Paraaortic lymph node (tissue), 1 donor: Measurements from ENCODE around the genes TMEM225B and ZSCAN25.

- PRO-cap = no peak
Measured at GRCh38 chr7:98149286-98149799, 42.7 kb downstream of the LMTK2 start.

- PRO-cap = no peak
Measured at GRCh38 chr7:98202336-98203090, 8.7 kb upstream of the BHLHA15 start.

DNA sequence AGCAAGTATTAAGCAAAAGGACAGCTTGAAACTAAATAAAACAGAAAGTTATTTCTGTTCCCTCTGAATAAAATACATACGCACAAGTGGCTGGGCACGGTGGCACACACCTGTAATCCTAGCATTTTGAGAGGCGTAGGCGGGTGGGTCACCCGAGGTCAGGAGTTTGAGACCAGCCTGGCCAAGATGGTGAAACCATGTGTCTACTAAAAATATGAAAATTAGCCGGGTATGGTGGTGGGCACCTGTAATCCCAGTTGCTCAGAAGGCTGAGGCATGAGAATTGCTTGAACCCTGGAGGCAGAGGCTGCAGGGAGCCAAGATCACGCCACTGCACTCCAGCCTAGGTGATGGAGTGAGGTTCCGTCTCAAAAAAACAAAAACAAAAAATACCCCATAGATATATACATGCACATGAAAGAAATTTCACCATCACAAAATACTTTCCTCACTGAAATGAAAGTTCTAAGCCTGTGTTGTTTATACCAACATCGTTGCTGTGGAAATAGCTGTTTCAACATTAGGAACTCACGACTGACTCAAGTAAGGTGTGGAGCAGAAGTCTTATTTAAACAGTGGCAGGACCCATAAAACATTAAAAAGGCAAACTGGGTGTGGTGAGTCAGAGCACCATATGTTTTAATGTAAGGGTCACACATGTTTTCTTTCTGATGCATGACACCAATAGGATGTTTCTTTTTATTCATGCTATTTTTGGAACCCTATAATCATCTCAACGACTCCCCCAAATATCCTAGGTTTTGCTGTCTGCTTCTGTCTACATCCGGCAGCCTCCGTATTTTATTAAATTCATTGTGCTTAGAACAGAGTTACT, 48.4 kb downstream of the BAIAP2L1 start:
- PRO-cap = no peak

DNA sequence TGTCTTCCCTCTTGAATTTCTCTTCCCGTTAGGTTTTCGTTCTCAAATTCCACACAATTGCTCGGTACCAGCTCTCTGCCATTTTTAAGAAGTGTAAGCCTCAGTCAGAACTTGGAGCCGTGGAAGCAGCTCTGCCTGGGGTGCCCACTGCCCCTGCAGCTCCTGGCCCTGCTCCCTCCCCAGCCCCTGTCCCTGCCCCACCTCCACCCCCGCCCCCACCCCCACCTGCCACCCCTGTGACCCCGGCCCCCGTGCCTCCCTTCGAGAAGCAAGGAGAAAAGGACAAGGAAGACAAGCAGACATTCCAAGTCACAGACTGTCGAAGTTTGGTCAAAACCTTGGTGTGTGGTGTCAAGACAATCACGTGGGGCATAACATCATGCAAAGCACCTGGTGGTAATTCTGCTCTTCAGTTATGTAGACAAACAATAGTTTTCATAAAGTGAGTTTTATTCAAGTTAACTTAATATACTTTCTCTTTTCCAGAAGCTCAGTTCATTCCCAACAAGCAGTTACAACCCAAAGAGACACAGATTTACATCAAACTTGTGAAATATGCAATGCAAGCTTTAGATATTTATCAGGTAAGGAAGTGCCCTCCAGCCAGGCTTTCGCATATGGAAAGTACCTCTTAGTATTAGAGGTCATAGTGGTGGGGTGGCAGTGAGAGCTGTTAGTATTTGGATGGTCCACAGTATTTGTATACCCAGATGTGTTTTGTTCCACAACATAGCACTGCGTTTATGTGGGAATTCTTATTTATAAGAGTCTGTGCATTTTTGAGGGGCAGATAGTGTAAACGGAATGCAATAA, 31.9 kb downstream of the TRRAP start:
- PRO-cap = no peak

DNA sequence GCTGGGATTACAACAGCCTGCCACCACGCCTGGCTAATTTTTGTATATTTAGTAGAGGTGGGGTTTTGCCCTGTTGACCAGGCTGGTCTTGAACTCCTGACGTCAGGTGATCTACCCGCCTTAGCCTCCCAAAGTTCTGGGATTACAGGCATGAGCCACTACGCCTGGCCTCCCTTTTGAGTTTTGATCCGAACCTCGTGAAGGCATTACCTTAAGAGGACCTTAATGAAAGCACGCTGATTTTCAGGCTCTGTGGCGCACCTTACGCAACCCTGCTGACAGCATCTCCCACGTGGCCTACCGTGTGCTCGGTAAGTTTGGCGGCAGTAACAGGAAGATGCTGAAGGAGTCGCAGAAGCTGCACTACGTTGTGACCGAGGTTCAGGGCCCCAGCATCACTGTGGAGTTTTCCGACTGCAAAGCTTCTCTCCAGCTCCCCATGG, 43.2 kb downstream of the TRRAP start:
- PRO-cap = no peak

GRCh38 chr7:98922637-98923157, 44.4 kb downstream of the TRRAP start:
- PRO-cap = no peak

GRCh38 chr7:98956305-98956909, 78.1 kb downstream of the TRRAP start:
- PRO-cap = no peak

DNA sequence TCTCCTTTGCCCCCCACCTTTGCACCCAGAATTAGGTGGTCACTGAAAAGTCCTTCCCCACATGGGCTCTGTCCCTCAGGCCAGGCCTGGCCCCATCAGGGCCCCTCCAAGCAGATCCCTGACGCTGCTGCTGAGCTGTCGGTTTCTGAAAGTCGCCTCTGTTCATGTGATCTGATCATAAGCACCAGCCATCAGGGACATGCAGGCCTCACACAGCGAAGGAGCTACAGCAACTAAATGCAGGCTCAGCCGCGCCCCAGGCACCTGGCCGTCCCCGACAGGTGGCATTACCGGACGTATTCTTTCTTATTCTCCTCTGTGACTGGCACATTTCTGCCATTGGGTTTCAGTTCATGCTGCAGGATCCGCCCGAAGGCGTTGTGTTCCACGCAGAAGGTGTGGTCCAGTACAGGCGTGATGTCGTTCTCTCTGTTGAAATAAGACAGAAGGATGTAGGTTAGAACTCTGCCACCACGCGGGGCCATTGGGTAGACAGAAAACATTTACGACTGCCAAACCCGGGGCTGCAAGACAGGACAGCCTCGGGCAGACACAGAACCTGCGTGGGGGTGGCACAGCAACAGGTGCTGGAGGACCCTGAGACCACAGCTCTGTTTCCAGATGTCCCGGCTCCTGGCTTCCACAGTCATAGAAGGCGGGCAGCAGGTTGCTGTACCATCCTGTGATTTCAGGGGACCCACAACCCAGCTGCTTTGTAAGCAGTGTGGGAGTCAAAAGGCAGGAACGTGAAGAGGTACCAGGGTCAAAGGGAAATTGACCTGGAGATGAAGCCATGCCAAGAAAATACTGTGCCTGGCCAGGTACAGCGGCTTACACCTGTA, 105.6 kb downstream of the SMURF1 start:
- PRO-cap = no peak

DNA sequence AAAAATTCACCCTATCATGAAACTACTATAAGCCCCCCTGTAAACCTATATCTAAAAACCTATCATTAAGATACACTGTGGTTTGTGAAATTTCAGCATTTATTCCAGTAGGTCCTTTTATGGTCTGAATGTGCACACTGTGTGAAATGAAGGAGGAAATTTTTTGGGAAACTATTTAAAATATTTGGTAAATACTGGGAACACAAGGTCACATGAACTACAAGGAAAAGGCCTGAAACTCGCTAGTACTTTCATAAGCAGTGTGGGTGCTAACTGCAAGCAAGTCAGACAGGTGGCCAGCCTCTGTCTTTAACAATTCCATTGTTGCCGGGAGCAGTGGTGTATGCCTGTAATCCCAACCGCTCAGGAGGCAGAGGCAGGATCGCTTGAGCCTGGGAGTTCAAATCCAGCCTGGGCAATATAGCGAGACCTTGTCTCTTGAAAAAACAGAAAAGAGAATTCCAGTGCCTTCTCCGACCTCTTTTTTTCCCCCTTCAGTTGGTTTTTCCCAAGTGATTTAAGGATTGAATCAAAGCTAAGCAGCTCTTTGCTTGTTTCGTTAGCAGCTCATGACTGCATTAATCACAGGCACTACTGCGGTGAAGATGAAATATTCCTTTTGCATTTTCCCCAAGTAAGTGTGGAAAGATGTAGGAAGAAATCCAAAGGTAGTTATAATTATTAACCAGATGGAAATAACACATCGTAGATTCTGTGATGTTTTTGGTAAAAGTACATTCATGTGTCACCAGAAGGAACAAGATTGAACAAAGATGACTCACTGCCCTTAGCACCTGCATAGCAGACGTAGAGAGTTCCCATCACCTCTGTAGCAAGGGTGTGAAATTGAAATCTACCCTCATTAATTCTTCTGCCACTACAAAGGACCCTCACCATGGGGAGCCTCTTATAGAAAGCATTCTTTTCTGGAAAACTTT, 37.3 kb downstream of the SMURF1 start:
- PRO-cap = no peak

GRCh38 chr7:99124279-99124558, 19.7 kb downstream of the SMURF1 start:
- PRO-cap = no peak

DNA sequence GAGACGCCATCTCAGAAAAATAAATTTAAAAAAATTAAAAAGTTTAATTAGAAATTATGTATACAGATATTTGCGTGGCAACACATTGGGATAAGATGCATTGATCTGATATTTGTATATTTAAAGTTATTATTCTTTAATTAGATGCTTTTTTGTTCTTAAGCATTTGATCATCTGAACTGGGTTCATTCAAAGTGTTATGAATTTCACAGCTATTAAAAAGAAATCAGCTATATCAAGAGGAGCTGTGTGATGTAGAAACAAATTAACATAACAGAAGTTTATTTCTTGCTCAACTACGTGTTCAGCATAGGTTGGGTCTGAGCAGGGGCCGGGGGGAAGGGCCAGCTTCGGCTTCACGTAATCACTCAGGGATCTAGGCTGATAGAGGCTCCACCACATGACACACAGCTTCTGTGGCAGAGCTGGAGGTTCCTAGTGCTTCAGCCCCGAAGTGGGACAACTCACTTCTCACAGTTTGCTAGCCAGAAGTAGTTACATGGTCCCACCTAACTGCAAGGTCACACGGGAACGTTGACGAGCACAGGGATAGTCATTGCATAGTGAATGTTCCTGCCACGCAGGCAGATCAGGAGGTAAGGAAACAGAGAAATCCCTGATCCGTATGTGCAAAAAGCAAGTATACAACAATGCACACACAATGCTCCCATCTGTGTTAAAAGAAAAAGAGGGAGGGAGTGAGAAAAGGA, 17.1 kb downstream of the SMURF1 start:
- PRO-cap = no peak

DNA sequence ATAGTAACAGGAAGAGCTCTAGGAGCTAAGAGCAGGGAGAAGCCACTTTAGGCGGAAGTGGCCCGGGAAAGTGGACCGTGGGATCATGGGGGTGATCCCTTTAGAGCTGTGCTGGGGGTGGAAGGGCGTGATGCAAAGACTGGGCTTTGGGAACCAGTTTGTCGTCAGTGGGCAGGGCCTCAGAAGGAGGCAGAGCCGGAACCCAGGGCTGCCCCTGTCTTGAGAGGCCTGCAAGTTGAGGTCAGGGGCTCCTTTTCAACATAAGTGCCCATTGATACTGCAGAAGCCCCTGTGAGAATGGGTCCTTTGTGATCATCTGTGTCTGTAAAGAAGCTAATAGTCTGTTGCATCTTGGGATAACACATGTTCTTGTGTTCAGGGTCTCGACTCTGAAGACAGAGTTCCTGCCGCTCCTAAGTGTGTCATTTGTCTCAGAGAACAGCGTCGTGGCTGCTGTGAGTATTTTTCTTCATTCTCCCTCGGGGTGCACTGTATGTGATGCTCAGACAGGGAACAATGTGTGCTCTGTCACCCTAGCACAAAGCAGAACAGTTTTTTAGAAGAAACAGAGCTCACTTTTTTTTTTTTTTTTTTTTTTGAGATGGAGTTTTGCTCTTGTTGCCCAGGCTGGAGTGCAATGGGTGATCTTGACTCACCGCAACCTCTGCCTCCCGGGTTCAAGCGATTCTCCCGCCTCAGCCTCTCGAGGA, 16.4 kb upstream of the ARPC1B start:
- PRO-cap = no peak

DNA sequence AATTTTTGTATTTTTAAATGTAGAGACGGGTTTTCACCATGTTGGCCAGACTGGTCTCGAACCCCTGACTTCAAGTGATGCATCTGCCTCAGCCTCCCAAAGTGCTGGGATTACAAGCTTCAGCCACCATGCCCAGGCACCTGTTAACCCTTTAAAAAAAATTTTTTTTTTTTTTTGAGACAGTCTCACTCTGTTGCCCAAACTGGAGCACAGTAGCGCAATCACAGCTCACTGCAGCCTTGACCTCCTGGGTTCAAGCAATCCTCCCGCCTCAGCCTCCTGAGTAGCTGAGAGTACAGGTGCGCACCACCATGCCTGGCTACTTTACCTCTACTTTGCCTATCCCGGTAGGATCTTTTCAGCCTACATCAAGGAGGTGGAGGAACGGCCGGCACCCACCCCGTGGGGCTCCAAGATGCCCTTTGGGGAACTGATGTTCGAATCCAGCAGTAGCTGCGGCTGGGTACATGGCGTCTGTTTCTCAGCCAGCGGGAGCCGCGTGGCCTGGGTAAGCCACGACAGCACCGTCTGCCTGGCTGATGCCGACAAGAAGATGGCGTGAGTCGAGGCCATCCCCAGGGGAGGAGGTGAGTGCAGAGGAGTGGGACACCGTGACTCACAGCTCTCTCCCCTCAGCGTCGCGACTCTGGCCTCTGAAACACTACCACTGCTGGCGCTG, 16.2 kb downstream of the ARPC1B start:
- PRO-cap = no peak

DNA sequence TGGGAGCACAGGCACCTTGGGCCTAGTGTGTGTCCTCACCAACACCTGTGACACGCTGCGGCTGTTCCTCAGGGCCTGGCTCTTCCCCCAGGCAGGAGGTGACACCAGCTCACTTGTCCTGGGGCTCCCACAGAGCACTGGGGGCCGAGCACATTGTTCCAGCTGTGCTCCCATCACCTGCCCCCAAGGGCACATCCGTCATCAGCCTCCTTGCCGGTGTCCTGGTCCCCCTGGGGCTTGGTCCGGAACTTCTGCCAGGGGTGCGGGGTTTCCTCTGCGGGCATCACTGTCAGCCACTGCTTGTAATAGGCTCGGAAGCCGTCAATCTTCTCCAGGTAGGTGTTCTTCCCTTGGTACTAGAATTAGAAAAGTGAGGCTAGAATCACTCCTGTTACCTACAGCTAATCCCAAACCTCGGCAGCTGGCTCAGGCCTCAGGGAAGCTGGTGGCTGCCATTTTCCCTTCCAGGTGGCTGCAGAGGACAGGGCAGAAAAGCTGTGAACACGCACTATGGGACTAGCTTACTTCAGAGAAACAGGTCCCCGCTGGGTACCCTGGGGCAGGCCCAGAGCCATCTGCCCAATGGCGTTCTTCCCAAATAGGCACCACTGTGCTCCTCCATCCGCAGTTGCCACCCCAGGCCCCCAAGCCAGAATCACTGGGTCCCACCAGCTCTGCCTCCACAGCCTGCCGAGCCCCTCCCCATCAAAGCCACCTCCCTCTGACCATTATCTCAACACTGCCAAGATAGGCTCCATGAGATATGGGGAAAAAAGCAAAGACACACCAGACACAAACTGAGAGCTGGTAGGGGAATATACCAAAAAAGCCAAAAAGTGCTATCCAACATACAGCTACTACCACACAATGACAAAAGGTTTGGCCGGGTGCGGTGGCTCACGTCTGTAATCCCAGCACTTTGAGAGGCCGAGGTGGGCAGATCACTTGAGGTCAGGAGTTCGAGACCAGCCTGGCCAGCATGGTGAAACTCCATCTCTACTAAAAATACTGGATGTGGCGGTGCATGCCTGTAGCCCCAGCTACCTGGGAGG, 11.4 kb downstream of the BUD31 start:
- PRO-cap = no peak

DNA sequence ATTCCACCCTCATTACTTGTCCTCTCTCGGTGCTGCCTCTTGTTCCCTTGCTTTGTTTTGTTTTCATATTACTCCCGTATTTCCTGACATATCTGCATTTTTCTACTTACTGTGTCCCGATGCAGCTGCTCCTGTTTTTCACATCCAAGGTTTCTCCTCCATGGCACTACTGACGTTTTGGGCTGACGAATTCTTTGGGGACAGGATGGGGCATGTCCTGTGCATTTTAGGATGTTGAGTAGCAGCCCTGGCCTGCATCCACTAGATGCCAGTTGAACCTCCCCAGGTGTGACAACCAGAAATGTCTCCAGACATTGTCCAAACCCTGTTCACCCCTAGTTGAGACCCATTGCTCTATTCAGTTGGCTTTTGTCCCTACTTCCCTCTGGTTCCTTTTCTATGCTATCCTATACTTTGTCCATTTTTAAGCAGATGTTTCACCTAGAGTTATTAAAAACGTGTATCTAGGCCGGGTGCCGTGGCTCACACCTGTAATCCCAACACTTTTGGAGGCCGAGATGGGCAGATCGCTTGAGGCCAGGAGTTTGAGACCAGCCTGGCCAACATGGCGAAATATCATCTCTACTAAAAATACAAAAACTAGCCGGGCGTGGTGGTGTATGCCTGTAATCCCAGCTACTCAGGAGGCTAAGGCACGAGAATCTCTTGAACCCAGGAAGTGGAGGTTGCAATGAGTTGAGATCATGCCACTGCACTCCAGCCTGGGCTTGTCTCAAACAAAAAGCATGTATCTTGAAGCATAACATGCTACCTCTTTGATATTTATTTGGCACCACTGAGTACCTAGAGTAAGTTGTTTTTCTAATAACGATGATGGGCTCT, 12.6 kb downstream of the ZNF789 start:
- PRO-cap = no peak

DNA sequence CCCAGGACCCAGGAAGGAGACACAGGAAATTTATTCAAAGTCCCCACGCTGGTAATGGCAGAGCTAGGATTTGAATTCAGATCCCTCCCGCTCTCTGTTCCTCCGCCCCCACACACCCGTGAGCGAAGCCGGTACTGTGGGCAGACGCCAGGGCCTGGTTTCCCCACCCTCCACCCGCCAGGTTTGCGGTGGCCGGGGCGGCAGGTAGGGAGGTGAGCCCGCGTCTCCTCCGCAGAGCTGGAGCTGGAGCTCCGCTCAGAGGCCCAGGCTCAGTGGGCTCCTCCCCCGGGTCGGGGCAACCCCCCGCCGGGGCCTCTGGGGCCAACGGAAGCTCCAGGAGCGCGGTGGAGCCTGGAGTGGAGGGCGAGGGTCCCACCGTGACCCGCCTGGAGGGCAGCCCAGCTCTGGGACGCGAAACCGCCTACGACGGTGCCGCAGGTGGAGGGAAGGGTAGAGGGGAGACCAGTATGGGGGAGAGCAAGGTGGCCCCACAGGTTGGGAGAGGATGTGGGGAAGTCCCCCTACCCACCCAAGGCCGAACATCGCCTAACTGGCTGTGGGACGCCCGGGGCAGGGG, at the start of gene TMEM225B:
Gene TMEM225B (plus strand): TSS at position 324 of the 577 bp plus-strand sequence.
- PRO-cap = no peak

GRCh38 chr7:99616256-99617129, at the start of gene ZSCAN25:
TSS of gene ZSCAN25 (plus strand) at chr7:99616946.
- PRO-cap = unidirectional peak, plus-strand start at chr7:99617004

DNA sequence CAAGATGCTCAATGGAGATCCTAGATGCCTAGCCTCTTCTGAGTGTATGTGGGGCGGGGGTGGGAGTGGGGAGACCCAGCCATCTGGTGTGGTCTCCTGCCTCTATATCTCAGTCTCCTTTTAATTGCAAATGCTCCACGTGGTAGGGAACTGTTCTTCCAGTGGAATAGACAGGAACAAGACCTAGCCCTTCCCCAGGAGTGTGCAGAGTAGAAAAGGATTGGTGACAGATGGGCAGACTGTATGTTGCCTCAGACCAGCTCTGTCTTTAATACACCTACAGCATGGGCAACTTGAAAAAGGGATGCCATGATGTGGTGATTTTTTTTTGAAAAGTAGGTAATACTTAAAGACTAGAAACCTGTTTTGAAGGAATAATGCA, 12.6 kb downstream of the CYP3A5 start:
- PRO-cap = no peak

- PRO-cap = no peak
Measured at GRCh38 chr7:99720331-99720801, 14.6 kb downstream of the CYP3A7 start.

GRCh38 chr7:99752449-99752992, 17.5 kb upstream of the CYP3A7 start:
- PRO-cap = no peak